Measurements from ENCODE around the genes RPF1 and CLCA1.

GRCh38 chr1:84144926-84145539 is 962 bp downstream of the PRKACB start:
- PRO-cap, result no peak

DNA sequence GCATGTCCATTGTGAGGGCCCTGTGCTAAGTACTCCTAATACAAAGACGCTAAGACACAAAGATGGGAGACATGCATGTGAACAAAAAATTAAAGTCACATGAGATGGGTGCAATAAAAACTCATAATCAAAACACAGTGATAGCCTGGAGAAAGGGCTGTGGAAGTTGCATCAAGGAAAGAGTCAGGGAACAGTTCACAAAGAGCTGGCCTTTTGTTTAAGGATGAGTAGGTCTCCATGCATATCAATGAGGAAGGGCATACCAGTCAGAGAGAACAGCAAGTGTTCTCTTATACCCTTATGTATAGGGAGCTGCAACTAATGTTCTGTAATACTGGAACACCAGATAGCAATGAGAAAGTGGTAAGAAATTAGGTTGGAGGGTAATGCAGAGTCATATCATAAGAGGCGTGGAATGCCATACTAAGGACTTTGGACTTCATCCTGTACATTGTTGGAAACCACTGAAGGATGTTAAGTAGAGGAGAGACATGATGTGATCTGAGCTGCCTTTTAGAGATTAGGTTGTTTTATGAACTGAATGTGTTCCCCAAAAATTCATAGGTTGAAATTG is 46.8 kb upstream of the SAMD13 start:
- PRO-cap, result no peak

GRCh38 chr1:84297869-84298674 is 3.4 kb upstream of the SAMD13 start:
- PRO-cap, result unidirectional peak, plus-strand start at chr1:84298483; unidirectional peak, plus-strand start at chr1:84298540

GRCh38 chr1:84362972-84363565 is 35.2 kb upstream of the DNASE2B start:
- PRO-cap, result no peak

GRCh38 chr1:84406527-84407000 is 8.3 kb downstream of the DNASE2B start:
- PRO-cap, result no peak

DNA sequence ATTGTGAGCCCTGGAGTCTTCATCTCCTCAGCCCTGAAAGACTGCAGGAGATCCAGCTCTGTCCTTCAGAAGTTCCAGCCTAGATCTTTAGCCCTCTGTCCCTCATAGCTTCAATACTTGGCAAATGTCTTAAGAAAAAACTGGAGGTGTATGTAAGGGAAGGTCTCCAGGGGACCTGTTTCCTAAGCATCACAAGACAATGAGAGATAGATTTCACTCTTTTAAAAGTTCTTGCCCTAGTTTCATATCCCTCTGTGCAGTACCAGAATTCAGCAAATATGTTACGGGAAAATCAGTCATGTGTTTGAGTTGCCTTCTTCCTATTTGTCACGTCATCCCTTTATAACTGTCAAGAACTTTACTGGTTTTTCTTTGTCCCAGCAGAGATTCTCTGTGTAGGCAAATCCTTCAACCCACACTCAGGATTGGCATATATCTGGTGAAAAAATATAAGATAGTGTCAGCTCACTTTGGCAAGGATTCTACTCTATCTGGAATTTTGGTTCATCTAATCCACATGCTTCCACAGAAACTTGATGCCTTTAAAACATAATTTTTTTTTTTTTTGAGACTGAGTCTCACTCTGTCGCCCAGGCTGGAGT is 32.3 kb downstream of the DNASE2B start:
- PRO-cap, result no peak

- PRO-cap, result bidirectional peak, plus-strand start at chr1:84479267, minus-strand start at chr1:84479210; unidirectional peak, plus-strand start at chr1:84479267; bidirectional peak, plus-strand start at chr1:84479554, minus-strand start at chr1:84479511
These were observed at the start of gene RPF1 for GRCh38 chr1:84478619-84480009. Gene RPF1 (plus strand): TSS chr1:84479266.

- PRO-cap, result no peak
These were observed 1.1 kb downstream of the CTBS start for GRCh38 chr1:84572859-84573749.

GRCh38 chr1:84583242-84583581 is 9.0 kb upstream of the CTBS start:
- PRO-cap, result no peak

- PRO-cap, result no peak
These were observed 38.7 kb downstream of the LPAR3 start for GRCh38 chr1:84854133-84854795.

DNA sequence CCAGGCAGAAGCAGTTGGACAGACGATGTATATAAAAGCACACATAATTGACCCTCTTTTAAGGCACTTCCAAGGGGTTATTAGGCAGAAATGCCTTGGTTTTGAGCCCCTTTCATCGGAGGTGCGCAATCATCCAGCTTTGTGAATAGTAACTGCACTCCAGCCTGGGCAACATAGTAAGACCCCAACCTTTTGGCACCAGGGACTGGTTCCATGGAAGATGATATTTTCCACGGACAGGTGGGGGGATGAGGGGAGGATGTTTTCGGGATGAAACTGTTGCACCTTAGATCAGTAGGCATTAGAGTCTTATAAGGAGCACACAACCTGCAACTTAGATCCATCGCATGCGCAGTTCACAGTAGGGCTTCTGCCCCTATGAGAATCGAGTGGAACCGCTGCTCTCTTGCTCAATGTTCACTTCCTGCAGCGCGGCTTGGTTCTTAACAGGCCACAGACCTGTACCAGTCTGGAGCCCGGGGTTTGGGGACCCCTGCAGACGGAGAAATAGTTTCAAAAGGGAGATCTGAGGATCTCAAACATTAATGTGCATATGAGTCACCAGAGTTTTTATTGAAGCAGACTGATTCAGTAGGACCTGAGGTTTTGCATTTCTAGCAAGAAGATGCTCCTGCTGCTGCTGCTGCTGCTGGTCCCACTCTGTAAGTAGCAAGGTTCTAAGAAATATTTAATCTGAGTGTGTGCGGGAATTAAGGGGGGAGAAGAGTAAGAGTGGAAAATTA is 1.9 kb upstream of the MCOLN2 start:
- PRO-cap, result no peak

DNA sequence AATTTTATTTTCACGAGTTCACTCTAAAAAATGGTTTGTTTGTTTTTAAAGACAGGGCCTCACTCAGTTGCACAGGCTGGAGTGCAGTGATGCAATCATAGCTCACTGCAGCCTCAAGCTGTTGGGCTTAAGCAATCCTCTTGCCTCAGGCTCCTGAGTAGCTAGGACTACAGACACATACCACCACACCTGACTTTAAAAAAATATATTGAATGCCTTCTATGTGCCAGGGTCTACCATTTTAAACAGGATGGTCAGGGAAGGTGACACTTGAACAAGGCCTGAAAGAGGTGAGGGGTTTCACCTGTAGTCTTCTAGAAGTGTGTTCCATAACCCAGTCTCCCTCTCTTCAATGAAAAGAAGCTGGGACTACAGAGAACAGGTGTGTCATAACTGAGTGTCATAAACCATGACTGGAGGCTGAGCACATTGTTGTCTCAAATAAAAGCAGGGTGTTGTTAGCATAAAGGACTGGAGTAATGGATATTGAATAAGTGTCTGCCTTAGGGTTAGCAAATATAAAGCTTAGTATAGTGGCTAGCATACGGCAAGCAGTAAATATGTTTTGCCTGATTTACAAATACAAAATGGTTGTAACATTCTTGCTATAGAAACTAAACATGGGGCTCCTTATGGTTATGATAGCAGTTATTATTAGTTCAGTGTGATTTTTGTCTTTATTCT is 65.5 kb downstream of the SYDE2 start:
- PRO-cap, result no peak

DNA sequence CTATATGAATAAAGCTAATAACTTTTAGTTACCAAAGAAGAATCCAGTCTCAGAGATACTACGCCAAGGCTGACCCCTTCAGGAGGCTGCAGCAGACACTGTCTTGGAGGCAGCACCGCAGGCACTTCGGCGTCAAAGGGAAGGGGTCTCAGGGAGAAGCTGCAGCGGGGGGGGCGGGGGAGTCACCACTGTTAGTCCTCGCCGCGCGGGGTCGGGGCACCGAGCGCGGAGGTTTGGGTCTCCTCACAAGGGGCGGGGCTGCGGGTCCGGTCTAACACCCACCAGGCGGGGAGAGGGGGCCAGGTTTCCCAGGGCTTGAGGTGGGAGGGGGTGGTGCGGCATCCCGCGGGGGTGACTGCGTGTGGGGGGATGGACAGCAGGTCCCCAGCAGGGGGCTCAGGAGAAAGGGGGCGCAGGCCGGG is 548 bp downstream of the C1orf52 start:
- PRO-cap, result bidirectional peak, plus-strand start at position 341 of the sequence, minus-strand start at position 100 of the sequence

DNA sequence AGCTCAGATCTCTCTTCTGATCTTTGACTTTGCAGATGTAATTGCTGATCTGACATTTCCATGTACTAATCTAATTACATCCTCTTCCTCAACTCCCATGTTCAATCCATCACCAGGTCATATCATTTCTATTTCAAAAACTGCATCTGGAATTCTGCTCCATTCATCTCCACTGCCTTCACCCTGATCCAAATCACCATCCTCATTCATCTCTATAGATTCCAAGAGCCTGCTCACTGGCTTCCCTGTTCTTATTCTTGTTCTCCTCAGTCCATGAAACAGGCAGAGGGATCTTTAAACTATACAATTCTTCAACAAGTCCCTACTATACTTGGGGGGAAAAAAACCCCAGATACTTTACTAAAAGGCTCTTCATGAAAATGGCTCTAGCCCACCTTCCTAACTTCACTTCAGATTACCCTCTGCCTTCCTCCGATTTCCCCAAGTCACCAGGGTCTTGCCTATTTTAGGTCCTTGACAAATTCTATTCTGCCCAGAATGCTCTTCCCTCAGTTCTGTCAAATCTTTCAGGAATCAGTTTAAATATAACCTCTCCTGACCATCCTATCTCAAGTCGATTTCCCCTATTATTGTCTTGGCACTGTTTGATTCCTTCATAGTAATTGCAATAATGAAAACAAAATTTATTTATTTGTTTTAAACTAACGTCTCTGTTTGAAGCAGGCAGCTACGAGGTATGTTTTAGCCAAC is 2.7 kb downstream of the BCL10 start:
- PRO-cap, result no peak

DNA sequence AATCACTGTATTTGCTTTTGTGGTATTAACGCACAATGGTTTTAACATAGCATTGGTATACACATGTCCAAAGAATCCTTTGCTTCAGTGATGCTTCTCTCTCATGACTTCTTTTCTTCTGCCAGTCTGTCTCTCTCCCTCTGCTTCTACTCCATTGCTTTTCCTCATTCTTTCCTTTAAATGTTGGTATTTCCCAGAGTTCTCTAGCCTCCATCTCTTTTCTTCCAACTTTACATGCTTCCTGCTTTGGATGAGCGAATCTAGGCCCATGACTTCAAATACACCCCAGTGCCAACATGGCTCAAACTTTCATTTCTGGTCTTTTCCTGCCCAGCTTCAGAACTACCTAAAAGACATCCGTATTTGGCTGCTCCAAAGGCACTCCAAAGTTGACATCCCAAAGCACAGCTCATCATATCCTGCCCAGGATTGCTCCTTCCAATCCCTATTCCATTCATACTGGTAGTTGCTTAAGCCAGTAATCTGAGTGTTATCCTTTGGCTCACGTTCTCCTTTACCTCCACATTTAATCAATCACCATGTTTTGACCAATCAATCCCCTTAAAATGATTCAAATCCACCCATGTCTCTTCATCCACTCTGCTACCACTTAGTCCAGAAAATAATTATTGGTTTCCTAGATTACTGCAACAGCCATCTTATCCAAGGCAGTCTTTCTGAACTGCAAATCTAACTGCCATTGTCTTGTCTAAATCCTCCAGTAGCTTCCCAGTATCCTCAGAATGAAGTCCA is 8.8 kb upstream of the DDAH1 start:
- PRO-cap, result no peak

GRCh38 chr1:85576487-85576779 is 4.1 kb upstream of the CCN1 start:
- PRO-cap, result bidirectional peak, plus-strand start at chr1:85576624, minus-strand start at chr1:85576597

- PRO-cap, result bidirectional peak, plus-strand start at chr1:85578761, minus-strand start at chr1:85578482
These were observed 1.9 kb upstream of the CCN1 start for GRCh38 chr1:85578674-85579018.

GRCh38 chr1:85582357-85582911 is 1.9 kb downstream of the CCN1 start:
- PRO-cap, result bidirectional peak, plus-strand start at chr1:85582825, minus-strand start at chr1:85582540

- PRO-cap, result no peak
These were observed 13.2 kb downstream of the ODF2L start for GRCh38 chr1:86382979-86383330.

GRCh38 chr1:86468703-86469322 is at the start of gene CLCA1:
Gene CLCA1 (plus strand): TSS chr1:86468927.
- PRO-cap, result no peak

Data from endothelial cell (in vitro differentiated cells).